Occipital lobe (tissue), 2 donors: Measurements from ENCODE around the gene FOXL1.

- RAMPAGE, long total RNA = no peak
Measured at GRCh38 chr16:86479371-86479817, 30.9 kb upstream of the FOXF1 start.

GRCh38 chr16:86501019-86501564 lies 9.2 kb upstream of the FOXF1 start:
- RAMPAGE, long total RNA = no peak

DNA sequence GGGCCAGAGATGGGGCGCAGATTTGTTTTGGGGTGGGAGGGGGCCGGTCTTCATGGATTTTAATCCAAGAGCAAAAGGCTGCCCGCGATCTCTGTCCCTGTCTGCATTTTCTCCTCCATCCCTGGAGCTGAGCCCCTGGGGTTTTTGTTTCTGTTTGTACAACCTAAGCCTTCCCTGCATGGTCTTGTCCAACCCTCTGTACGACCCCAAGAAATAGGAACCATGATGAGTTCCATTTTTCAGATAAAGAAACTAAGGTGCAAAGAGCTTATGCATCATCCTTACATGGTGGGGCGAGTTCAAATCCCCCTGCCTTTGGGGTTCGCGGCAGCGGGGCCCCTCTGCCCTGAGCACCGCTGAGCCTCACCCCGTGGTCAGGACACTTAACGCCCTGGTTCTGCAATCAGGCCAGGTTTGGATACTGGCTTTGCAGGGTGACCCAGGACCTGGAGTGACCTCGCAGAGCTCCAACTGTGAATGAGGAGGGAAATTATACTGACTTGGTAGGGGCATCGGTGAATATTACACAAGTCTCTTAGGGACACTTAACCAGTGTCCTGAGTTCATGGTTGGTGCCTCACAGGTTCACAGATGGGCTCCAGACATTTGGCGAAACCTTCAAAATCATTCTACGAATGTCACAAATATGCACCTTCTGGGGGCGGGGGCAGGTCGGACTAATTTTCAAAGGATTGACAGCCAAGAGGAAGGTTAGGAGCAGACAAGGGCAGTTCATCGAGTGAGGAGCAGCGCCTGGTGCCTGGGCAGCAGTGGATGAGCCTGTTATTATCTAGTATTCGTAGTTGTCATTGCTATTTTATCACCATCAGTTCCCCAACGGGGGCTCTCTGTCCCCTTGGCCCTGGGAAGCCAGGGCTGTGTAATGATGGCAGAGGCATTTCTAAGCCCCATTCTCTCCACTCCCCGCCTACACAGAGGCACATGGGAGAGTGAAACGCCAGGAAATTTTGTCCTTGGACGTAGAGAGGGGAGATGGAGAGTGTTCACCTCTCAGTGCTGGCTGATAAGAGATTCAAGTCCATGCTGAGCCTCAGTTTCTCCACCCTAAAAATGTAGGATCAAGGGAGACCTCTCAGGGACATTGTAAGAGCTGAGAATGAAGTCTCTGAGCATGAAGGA lies 4.0 kb upstream of the FOXF1 start:
- RAMPAGE, long total RNA = no peak

DNA sequence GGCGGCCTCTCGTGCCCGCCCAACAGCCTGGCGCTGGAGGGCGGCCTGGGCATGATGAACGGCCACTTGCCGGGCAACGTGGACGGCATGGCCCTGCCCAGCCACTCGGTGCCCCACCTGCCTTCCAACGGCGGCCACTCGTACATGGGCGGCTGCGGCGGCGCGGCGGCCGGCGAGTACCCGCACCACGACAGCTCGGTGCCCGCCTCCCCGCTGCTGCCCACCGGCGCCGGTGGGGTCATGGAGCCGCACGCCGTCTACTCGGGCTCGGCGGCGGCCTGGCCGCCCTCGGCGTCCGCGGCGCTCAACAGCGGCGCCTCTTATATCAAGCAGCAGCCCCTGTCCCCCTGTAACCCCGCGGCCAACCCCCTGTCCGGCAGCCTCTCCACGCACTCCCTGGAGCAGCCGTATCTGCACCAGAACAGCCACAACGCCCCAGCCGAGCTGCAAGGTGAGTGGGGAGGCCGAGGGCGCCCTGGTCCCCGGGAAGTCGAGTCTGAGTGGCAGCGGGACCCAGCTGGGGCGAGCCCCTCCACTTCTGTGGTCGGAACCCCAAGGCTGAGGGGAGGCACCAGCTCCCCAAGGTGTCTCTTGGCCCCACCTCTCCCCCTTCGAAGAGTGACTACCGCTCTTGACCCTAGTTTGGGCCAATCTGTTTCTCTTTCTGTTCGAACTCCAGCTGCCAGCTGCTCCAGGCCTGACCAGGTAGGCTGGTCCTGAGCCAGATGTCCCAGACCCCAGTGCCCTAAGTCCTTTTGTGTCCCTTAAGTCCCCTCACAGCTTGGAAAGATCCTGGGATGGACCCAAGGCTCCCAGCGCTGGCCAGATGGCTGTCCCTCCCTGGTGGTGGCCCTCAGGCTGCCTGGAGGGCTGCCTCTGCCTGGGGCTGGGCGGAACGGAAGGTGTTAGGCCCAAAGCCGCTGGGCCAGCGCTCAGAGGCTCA lies 1.0 kb downstream of the FOXF1 start:
- RAMPAGE, long total RNA = no peak

DNA sequence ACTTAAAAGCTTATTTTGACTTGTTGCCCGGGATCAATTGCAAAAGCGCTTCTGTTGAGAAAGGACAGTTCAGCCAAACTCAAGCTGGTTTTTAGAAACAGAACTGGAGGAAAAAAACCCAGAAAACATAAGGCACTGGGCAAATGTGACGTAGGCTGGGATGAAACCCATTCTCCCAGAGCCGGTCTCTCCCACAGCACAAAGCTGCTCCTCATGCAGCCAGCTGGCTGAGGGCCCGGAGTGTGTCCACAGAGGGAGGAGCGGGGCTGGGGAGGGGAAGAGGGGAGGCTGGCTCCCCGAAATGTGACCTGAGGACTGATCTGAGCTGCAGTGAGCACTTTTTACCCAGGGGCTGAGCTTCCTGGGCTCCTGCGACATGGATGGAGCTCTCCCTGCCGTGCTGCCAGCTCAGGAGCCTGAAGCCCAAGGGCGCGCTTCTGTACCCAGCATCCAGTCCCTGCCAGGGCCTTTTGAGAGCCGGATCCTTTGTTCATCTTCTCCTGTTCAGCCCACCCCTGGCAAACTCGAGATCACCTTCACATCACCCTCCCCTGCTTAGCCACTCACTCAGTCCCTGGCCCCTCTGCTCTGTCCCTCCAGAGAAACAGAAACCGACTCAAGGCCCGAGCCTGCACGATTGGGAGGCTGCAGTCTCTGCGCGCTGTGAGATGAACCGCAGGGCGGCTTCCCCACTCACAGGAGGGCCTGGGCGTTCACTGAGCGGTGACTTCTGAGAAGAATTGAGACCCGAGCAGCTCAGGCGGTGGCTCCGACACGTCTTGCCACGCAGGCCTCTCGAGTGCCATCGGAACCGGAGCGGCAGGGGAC lies 21.0 kb downstream of the FOXF1 start:
- RAMPAGE, long total RNA = no peak

GRCh38 chr16:86576431-86576764 lies 2.0 kb upstream of the FOXL1 start:
- RAMPAGE, long total RNA = no peak

GRCh38 chr16:86577981-86579019 lies at the start of gene FOXL1:
FOXL1 (plus strand) TSS chr16:86578549.
- RAMPAGE, long total RNA = no peak

DNA sequence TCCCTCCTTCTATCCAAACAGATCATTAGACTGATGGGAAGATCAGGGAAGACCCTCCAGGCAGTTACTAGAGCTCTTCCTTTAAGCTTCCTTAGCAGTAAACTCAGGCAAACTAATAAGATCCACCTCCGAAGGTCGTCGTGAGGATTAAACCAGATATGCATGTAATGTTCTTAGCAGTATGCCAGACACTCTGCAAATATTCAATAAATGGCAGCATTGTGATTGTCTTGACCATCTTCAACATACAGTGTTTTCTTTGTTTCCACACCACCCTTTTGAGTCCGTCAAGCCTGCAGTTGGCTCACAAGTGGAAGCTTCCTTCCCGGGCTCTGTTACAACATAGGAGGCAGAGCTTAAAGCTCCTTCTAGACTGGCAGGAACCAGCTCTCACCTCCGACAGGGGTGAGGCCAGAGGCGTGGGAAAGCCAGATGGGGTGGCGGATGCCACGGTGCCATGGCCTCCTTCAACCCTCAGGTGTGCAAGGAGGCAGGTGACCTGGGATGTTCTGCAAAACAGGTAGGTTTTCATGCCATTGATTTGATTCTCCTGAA lies 138.3 kb downstream of the FOXL1 start:
- RAMPAGE, long total RNA = no peak

- RAMPAGE, long total RNA = no peak
Measured at GRCh38 chr16:87043322-87043790, 273.8 kb downstream of the C16orf95 start.

DNA sequence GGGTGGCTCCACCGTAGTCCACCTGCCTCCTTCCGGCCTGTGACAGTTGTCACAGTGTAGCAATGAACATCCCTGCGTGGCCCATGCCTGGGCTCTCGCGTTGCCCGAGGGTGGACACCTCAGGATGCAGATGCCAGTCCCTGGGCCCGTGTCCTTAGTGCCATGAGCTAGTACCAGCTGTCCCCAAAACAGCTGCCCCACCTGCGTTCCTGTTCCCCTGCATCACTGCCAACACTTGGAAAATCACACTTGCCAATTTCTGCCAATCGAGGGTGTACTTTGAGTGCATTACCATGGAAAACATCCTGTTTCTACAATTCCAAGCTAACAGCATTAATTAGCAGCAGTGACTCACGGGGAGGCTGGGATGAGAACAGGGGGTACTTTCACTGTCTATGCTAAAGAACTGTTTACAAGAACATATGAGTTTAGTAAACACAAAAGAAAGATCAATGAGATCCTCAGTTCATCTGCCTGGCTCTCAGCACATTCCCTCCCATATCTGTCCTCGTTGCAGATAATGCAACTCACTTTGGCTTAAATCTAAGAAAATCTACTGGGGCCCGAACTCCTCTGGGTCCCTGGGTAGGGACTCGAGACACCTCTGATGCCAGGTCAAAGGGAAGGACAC lies 9.1 kb upstream of the C16orf95 start:
- RAMPAGE, long total RNA = no peak

DNA sequence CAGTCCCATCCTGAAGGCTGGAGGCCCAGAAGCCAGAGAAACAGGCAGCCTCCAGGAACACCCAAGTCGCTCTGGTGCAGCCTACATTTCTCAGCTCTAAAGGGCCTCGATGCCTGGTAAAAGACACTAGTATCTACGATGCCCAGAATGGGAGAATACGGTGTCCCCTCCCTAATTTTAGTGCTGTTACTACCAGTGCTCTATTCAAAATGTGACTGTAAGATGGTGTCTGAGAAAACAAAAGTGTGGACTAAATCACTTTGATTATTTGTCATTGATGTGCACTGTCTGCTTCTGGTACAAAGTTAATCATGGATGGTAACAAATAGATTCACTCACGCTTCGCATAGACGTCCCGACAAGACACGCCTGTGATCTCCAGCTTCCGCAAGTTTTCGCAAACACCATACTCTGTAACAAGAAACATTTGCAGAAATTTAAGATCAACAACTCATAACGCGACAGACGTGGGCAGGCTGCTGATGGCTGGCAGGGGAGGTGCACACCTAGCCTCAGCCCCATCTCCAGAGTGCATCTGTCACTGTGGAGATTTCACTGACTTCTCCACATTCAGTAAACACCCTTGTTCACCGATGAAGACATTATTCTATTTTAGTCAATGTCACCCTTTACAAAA lies 23.5 kb downstream of the FBXO31 start:
- RAMPAGE, long total RNA = no peak

DNA sequence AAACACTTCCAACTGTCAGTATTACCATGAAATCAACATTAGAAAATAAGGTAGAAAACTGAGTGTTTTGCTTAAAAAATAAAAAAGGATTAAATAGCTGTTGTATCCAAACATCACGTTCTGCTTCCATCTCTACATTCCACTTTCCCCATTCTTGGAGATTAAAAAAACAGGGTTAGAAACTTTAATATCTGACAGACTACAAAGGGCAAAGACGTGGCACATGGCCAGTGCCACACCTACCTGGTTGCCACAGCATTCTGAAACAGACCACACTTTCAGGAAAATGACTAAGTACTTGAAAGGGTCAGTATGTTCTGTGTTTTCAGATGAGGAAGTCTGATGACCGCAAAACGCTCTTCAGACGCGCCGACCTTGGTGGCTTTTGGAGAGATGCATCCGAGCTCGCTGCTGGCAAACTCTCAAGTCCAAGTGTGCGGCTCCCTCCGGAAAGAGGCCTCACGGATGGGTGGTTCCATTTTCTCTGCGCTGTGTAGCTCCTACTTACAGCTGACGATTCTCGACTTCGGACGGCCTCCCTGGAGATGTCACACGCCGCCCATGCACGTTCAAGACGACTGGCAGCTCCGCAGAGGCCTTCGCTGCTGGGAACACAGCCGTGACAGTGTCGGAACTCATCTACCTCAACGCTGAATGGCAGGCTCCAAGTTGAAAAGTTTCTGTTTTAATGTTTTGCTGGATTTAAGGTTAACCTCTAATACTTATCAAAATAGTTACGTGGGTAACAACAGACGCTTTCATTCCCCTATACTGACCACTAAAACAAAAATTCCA lies 15.5 kb downstream of the MAP1LC3B start:
- RAMPAGE, long total RNA = no peak

- RAMPAGE, long total RNA = no peak
Measured at GRCh38 chr16:87469069-87469656, 23.7 kb downstream of the ZCCHC14 start.

DNA sequence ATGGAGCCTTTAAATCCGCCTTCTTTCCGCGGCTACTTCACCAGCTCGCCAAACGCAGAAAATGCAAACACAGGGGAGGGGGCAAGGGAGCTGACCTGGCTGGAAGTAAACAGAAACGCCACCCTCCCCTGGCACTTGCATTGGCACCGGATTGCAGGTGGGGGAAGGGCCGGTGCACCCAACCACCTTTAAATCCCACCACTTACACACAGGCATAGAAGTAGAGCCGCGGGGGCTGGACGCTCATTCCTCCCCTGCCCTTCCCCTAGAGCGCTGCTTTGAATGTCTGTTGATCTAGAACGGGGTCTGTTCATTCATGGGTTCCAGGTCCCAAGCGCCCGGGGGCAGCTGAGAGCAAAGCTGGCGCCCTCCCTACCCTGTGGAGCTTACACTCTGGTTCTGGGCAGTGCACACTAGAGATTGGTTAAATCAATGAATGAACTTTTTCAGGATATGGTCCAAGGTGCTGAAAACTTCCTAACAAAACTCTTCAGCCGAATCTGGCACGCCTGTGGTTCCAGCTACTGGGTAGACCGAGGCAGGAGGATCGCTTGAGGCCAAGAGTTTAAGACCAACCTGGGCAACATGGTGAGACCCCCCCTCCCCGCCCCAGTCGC lies 932 bp upstream of the ZCCHC14 start:
- RAMPAGE, long total RNA = no peak

DNA sequence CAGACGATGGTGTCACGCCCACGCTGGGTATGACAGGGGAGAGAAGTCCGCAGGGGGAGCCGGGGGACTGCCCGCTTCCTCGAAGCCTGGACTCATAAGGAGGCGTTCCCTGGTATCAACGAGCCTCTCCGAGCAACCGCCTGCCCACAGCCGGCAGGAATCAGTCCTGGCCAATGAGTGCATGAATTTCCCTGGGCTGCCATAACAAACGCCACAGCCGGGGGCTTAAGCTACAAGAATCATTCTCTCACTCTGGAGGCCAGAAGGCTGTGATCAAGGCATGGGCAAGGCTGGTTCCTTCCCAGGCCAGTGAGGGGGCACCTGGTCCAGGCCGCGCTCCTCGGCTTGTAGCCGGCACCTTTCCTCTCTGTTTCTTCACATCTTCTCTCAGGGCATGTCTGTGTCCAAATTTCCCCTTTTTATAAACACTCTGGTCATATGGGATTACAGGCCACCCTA lies 26.0 kb upstream of the JPH3 start:
- RAMPAGE, long total RNA = no peak

DNA sequence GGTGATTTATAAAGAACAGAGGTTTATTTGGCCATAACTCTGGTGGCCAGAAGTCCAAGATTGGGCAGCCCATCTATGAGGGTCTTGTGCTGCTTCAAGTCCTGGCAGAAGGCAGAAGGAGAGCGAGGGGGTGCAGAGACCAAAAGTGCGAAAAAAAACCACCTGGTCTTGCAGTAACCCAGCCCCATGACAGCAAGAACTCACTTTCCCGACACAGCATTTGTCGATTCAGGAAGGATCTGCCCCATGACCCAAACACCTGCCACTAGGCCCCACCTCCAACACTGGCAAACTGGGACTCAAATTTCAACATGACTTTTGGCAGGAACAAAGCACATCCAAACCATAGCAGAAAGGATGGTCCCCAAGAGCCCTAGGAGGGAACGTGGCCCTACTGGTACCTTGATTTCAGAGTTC lies 34.7 kb upstream of the KLHDC4 start:
- RAMPAGE, long total RNA = no peak

DNA sequence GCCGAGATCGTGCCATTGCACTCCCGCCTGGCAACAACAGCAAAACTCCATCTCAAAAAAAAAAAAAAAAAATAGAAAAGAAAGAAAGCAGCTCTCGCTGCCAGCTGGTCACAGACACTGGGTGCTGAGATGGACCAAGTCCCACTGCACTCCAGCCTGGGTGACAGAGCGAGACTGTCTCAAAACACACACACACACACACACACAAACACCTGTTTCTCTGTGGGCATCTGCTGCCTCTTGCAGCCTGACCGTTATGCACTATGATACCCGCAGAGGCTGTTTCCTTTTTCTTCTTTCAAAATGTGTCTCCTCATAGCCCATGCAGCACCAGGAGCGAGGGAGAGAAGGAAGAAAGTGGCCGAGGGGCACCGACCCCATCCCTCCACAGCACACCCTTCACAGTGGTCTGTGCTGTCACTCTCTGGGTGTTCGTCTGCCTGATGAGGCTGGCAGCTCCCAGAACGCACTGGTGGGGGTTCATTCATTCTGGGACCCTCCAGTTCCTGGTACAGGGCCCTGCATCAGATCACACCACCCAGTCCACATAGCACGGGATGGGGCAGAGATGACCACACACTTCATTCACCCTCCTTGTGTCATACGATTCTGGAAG lies 37.0 kb upstream of the KLHDC4 start:
- RAMPAGE, long total RNA = no peak

- RAMPAGE, long total RNA = no peak
Measured at GRCh38 chr16:87806079-87806791, 40.4 kb upstream of the KLHDC4 start.

DNA sequence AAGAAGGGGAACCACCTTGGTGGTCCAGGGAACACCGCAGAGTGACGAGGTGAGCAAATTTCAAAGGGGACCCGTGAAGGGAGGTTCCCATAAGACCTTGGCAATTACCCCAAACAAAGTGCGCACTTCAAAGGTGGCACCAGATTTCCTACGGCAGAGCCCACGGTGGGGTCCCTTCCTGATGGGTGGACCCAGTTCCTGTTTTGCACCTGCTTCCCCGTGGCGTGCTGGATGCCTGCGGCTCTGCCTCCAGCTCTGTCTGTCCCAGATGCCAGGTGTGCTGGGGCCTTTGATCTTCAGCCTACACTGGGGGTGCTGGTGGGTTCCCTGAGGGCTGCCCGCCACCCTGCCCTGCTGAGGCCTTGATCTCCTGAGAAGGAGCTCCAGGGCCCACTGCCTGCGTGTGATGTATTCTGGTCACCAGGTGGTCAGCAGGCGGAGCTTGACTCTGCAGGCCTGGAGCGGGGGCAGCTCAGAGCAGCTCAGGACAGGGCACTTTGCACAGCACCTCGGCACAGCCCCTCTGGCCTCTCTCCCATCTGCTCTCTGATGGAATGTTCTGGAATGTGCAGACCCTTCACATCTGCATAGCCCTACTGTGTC lies 26.8 kb downstream of the SLC7A5 start:
- RAMPAGE, long total RNA = no peak

DNA sequence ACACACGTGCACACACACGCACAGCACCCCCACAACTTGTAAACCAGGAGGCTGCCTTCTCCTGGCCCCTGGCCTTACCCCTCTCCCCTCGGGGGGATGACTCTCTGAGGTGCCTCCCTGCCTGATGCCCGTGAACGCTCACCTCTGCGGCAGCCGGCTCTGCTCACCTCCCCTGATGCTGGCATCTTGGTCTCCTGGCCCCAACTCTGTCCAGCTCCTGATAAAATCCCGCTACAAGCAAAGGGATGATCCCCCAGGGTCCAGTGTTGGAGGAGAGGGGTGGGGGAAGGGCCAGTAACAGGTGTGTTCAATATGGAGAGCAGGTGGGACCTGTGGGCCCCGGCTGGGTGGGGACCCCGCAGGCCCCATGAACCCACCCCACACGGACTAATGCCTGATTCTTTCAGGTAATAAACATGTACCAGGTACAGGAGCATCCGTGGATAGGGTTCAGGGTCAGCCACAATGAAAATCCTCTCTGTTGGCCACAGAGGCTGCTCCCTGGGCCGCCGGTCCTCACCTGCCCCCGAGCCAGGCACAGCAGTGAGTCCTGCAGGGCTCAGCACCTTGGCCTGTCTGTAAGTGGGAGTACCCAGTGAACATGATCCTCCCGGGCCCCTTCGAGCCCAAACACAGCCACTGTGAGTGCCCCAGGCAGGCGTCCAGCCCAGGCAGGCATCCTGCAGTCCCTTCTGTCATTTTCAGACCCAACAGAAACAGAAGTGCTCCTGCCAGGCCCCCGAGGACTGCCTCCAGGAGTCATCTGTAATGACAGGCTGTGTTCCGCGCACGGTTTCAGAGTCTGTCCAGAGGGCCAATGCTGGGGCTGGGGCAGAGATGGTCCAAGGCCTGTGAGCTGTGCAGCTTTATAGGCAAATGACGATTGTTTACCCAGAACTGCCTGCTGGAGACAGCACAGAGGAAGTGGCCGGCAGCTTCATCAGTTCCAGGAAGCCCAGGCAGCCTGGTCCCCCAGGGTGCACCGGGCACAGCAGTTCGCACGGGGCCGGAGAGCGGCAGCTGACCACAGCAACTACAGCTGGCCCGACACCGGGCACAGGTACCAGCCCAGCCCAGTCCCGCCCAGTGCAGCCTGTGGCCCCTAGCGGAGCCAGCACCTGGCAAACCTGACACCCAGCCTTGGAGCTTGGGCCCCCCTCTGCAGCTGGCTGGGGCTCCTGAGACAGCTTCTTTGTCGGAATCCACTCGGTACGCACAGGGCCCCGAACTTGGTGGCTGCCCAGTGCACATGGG lies 13.4 kb downstream of the SLC7A5 start:
- RAMPAGE, long total RNA = no peak